MCF 10A (cell line): ENCODE results near the genes CHRNA7, FMN1 and PGBD4.

GRCh38 chr15:30940297-30940798, 36.6 kb downstream of the FAN1 start:
- PRO-cap = no peak
- RRBS = no CpG with 5 or more reads among the region's 4 CpGs

DNA sequence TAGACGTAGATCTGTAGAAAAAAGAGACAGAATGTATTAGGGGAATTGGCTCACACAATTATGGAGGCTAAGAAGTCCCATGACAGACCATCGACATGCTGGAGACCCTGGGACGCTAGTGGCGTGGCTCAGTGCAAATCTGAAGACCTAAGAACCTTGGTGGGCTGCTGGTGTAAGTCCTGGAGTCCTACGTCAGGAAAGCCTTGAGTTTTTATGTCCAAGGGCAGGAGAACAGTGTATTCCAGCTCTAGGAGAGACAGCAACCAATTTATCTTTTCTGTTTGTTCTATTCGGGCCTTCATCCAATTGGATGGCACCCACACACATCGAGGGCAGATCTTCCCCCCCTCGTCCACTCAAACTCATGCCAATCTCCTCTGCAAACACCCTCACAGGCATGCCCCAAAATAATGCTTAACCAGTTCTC, 102.3 kb upstream of the TRPM1 start:
- PRO-cap = no peak
- RRBS = no CpG with 5 or more reads among the region's 8 CpGs

- PRO-cap = no peak
- RRBS = no CpG with 5 or more reads among the region's 13 CpGs
These were observed 98.5 kb upstream of the KLF13 start for GRCh38 chr15:31227898-31228782.

DNA sequence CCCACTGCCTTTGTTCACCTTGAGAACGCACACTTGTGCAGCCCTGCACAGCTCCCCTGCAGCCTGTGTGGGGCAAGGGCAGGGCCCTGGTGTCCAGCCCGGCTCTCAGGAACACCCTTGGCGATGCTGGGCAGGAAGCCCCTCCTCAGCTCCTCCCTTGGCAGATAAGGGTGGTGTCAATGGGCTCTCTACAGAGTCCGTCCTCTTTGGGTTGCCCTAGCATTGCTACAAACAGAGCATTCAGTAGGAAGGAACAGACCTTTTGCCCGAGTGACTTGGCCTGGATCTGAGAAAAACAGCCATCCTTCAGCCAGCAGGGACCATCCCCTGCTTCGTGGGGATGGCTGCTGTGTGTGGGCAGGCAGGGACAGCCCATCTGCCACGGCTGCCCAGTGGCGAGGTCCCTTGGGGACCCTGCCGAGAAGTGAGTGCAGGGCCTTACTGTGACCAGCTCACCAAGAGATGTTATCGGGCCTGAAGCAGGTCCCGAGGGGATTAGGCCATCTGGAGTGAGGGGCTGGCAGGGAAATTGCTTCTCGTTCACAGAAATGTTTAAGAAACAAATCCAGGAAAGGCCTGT, 25.3 kb upstream of the KLF13 start:
- PRO-cap = no peak
- RRBS = no CpG with 5 or more reads among the region's 12 CpGs

- PRO-cap = no peak
- RRBS = 13% methylated on average over 8 of the region's 22 CpGs
These were observed 2.5 kb downstream of the KLF13 start for GRCh38 chr15:31329125-31329541.

- PRO-cap = no peak
- RRBS = 93% methylated on average over 8 of the region's 20 CpGs
These were observed 19.2 kb downstream of the KLF13 start for GRCh38 chr15:31345617-31346463.

DNA sequence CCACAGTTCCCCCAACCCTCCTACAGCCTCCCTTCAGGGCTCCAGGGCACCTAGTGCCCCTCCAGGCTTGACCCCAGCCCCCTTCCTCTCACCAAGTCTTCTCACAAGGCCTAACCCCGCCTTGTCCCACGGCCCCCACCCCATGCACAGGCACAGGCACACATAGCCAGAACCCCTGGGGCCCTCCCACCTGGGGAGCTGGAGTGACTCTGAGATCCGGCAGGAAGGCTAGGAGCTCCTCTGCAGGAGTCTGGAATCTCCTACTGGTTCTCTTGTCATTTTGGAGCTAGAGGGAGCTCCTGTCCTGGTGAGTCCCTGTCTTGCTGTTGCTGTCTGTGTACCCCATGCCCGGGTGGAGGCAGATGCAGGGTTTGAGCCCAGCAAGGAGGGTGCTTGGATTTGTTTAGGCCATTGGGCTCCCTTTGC, 39.6 kb downstream of the KLF13 start:
- PRO-cap = no peak
- RRBS = no CpG with 5 or more reads among the region's 4 CpGs

GRCh38 chr15:31490010-31490465, 163.4 kb downstream of the KLF13 start:
- PRO-cap = no peak
- RRBS = no CpG with 5 or more reads among the region's 7 CpGs

DNA sequence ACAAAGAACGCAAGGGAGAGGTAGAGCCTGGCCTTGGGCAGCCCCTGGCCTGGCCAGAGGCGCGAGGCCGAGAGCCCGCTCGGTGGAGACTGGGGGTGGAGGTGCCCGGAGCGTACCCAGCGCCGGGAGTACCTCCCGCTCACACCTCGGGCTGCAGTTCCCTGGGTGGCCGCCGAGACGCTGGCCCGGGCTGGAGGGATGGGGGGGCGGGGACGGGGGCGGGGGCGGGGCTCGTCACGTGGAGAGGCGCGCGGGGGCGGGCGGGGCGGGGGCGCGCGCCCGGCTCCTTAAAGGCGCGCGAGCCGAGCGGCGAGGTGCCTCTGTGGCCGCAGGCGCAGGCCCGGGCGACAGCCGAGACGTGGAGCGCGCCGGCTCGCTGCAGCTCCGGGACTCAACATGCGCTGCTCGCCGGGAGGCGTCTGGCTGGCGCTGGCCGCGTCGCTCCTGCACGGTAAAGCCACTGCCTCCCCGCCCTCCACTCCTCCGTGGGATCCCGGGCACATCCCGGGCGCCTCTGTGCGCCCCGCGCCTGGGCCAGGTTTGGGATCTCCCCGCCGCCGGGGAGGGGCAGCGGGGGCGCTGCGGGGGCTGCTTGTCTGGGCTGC, at the start of gene CHRNA7:
Gene CHRNA7 (plus strand): TSS at position 317 of the 605 bp plus-strand sequence.
- PRO-cap = unidirectional peak, plus-strand start at position 317 of the sequence
- RRBS = 22% methylated on average over 46 of the region's 72 CpGs

DNA sequence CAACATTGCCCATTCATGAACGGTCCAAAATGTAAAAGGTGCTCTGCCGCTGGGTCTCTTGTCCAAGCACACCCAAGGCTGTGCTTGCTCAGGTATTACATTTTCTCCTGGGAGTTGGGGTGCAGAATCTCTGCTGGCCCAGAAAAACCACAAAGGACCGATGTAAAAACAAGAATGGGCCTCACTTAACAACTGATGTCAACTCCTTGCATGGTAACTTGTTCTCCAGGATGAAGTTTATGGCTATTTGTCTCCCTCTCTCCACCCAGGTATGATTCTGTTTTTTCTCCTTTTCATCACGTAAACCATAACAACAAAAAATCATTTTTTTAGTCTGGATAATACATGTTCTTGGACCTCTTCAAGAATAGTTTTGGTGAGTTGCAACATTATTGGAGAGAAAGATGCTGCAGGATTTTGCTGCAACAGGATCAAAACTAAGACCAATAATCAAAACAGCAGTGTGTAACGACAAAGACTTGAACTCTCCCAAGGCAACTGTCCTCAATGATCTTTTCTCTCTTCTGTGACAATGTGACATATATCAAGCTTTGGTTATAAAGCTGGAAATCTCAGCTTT, 55.7 kb downstream of the GREM1 start:
- PRO-cap = no peak
- RRBS = no CpG with 5 or more reads among the region's 5 CpGs

- PRO-cap = no peak
- RRBS = no CpG with 5 or more reads among the region's 14 CpGs
These were observed 101.1 kb downstream of the GREM1 start for GRCh38 chr15:32818493-32819766.

GRCh38 chr15:33007920-33008155, 186.7 kb downstream of the FMN1 start:
- PRO-cap = no peak
- RRBS = no CpG with 5 or more reads among the region's 1 CpG

DNA sequence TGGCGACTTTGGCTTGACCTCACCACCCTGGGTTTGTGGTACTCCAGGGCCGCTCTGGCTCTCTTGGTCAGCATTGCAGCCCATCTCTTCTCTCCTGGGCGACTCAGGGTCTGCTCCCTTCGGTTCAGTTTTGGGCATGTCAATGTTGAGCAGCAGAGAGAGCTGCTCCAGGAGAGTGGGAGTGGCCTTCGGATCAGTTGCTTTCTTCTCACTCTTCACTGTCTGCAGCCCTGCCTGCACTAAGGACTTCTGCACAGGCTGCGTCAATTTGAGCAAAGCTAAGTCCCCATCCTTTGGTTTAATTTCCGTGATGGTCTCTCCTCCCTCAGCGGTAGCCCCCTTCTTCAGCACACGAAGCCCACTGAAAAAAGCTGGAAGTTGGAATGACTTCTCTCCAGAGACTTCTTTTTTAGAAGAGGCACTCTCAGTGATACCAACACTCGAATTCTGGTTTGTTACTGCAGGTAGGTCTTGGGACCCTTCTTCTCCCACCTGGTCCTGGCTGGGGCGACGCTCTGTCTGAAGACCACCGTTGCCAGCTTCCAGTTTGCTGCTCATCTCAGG, 127.7 kb downstream of the FMN1 start:
- PRO-cap = no peak
- RRBS = no CpG with 5 or more reads among the region's 13 CpGs

DNA sequence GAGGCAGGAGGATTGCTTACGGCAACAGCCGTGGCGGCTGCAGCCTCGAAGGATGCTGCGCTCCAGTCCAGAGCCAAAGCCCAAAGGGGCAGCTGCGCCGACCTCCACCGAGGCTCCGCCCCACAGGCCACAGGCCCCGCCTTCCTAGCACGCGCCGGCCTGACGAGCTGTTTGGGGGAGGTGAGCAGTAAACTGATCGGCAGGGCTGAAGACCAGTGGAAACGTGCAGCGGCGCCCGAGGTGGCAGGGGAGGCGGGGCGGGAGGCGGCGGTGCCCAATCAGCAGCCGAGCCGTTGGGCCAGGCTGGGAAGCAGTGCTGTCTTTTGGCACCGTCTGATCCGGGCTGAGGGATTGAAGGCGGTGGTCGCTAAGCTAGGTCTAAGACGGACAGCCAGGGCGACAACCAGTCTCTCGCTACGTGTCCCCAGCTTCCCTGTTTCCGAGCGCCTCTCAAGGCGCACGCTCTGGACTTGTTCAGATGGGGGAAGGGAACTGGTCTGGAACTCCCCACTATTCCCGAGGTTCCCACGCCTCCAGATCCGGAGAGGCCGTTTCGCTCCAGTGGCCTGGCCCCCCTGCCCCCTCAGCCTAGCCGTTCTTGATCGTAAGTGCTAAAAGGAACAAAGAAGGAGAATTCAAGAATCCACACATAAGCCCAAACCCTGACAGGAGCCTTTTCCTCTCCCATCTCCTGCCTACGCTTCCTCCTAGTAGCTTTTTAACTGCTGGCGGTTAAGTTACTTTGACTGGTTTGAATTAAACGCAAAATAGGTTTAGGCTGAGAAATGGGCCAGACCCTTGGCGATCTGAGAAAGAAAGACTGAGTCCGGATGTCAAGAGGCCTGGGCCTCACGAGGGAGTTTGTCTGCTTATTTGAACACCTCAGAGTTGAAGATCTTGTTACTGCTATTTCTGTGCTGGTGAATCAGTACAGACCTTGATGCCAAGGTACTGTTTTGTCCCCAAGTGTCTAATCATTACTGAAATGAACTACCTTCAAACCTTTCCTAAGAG, at the start of gene FMN1:
Gene FMN1 (minus strand): TSS at position 87 of the 1,014 bp plus-strand sequence.
- PRO-cap = bidirectional peak, plus-strand start at position 288 of the sequence, minus-strand start at position 117 of the sequence
- RRBS = no CpG with 5 or more reads among the region's 50 CpGs

DNA sequence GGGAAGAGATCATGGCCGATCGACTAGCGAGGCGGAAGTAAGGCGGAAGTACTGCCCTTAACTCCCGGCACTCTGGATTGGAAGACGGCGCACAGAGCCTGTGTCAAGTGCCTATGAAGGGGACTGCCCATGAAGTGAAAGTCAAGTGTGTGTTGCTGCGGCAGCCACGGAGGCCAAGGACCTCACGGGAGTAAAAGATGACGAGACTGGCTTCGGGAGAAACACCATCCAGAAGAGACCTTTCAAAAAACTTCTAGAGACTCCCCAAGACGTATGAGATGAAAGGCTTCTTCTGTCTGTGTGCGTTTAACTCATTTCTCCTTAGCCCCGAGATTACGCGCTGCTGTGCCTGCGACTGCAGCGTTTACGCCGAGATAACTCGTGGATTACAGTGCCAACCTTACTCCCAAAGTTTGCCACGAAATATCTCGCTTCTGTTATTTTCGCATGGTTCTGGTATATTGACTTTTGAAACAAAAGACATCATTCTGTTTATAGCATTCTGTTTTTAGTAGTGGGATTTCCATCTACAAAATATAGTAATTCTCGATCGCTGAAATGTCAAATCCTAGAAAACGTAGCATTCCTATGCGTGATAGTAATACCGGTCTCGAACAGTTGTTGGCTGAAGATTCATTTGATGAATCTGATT, at the start of gene PGBD4:
Gene PGBD4 (plus strand): TSS at position 110 of the 652 bp plus-strand sequence.
- PRO-cap = bidirectional peak, plus-strand start at position 144 of the sequence, minus-strand start outside the sequence
- RRBS = no CpG with 5 or more reads among the region's 32 CpGs

GRCh38 chr15:34229791-34230917, 5.3 kb downstream of the EMC4 start:
- PRO-cap = no peak
- RRBS = no CpG with 5 or more reads among the region's 10 CpGs

DNA sequence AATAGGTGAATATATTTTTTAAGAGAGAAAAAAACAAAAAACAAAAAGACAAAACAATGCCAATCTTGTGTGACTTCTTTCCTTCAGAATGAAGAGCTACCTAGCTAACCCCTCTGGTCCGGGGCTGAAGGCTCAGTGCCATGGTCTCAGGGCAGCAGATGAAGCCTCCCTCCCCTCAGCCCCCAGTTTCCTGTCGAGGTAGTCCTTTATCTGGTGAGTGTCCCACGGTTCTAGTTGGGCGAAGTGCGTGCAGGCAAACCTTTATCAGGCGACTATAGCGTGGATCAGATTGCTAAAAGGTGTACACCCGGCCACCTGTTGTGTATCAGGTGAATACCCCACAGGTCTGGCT, 725 bp downstream of the SLC12A6 start:
- PRO-cap = no peak
- RRBS = 10% methylated on average over 1 of the region's 8 CpGs

- PRO-cap = no peak
- RRBS = 15% methylated on average over 1 of the region's 22 CpGs
These were observed 366 bp downstream of the SLC12A6 start for GRCh38 chr15:34337232-34337597.

GRCh38 chr15:34378988-34379918, 12.3 kb upstream of the LPCAT4 start:
- PRO-cap = no peak
- RRBS = no CpG with 5 or more reads among the region's 8 CpGs

DNA sequence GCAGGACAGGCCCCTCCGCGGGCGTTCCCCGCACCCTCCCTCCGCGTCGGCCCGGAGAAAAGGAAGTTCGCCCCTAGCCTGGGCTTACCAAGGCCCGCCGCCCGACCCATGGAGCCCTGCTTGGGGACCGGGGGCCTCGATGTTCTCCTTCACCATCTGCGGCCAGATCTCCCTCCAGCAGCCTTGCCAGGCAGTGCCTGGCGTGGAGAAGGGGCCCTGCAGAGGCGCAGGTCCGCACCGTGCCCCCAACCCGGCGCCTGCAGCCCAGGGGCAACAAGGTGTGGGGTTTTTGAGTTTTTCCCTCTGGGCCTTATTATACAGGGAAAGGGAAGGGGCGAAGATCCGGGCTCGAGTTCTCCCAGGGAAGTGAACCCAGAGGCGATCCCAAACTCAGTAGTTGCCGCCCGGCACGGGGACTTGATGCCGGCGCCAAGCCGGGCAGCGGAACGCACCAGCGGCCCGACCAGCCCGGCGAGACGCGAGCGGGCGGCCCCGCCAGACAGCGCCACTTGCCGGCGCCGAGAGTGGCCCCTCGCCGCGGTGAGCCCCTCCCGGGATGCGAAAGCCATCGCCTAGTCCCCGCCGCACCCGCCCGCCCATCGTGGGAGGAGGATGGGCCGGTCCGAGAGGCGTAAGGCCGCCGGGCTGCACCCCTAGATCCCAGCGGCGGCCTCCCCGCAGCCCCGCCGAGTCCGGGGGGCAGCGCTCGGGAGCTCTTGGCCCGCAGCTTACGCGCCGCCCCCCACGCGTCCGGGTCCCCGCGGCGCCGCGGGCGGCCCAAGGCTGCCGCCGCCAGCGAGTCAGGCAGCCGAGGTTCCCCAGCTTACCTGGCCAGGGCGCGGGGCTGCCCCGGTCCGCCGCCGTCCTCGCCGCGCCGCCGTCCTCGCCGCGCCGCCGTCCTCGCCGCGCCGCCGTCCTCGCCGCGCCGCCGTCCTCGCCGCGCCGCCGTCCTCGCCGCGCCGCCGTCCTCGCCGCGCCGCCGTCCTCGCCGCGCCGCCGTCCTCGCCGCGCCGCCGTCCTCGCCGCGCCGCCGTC, 720 bp downstream of the GOLGA8A start:
- PRO-cap = bidirectional peak, plus-strand start at position 313 of the sequence, minus-strand start at position 61 of the sequence; bidirectional peak, plus-strand start at position 602 of the sequence, minus-strand start at position 511 of the sequence
- RRBS = under 1% methylated on average over 52 of the region's 143 CpGs